ENCODE data around the genes GEN1 and MATN3.

GRCh38 chr2:16624996-16625597 lies 40.5 kb downstream of the CYRIA start:
- PRO-cap = bidirectional peak, plus-strand start at chr2:16625492, minus-strand start at chr2:16625311

DNA sequence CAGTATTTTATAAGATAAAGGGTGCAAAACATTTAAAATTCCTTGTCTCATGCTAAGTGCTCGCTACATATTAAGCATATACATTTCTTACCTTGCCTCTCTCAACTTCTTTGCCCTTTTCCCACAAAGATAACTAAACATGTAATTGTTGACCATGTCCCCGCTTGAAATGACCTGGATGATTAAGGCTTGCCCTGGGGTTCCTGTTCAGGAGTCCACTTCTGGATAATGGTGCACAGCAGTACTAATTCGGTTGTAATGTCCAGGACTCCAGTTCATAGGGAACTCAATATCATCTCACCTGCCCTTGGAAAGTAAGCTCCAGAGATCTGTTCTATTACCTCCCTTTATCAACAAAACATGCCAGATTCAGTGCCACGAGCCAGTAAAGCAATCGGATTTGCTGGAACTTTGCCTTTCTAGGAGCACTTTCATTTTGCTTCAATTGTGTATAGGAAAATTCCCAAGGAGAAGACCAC lies 162.4 kb upstream of the CYRIA start:
- PRO-cap = no peak

DNA sequence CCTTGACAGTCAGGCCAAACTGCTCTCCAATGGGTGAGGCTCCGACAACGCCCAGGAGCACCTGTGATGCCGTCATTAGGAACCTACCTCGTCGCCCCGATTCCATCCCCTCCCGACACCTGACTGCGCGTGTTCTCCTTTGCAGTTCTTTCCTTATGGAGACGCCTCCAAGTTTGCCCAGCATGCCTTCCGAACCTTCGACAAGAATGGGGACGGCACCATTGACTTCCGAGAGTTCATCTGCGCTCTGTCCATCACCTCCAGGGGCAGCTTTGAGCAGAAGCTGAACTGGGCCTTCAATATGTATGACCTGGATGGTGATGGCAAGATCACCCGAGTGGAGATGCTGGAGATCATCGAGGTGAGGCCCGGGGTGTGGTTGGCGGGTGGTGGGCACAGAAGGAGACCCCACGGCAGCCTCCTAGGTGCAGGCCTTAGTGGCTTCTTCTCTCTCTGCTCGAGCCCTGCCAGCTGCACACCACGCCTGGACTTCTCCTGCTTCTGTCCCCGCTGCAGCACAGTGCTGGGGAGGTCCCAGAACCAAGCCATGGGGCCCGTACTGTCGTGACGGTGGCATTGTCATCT lies 104.3 kb downstream of the SMC6 start:
- PRO-cap = no peak

- PRO-cap = no peak
These were observed 103.6 kb downstream of the SMC6 start for GRCh38 chr2:17650016-17650446.

DNA sequence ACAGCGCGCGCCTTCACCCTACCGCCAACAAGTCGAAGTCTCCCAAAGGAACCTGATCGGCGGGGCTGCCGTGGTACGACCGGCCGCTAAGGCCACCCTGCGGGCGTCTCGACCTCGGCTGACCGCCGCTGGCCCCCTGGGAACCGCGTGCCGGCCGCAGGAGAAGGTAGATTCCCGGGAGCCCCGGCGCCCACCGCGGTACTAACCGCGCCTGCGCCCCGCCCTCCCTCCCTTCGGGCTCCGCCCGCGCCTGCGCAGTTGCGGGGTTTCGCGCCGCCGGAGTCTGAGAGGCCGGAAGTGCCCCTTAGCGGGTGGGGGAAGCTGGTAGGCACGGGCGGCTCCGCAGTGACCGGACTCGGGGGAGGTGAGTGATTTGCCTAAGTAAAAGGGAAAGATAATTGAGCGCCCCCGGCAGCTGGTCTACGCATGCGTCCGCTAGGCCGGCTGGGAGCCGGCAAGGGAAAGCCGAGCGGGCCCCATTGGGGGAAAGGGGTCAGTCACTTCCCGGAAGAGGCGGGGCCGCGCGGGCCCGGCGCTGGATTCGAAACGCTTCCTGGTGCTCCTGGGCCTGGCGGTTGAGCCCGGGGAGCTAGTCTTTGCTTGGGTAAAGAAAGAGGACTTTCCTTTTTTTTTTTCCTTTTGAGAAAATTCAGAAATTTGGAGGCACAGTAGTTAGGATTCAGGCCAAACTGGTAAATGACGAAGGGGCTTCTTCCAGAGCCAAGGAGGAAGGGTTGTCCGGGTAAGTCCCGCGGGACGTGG lies at the start of gene GEN1:
TSS of gene GEN1 (plus strand) at position 535 of the 762 bp plus-strand sequence.
- PRO-cap = bidirectional peak, plus-strand start at position 307 of the sequence, minus-strand start at position 203 of the sequence; bidirectional peak, plus-strand start at position 516 of the sequence, minus-strand start at position 370 of the sequence

GRCh38 chr2:17754850-17755443 lies 1.0 kb downstream of the GEN1 start:
- PRO-cap = no peak

GRCh38 chr2:18299400-18299894 lies 261.0 kb downstream of the RDH14 start:
- PRO-cap = no peak

- PRO-cap = no peak
These were observed 104.6 kb downstream of the RDH14 start for GRCh38 chr2:18455894-18456235.

DNA sequence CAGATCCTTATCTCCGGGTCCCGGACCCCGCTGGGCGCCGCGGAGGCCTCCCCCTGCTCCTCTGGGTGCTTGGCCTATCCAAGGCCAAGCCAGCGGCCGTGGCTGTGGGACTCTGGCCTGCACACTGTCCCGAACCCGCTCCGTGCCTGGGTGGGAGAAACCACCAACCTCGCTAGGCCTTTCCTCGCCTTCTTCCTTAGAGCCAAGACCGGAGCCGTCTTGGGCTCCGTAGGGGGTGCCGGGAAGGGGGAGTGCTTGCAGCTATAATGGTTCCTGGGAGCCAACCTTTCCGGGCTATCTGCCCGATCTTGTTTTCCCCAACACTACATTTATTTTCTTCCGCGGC lies 2.4 kb downstream of the OSR1 start:
- PRO-cap = no peak

- PRO-cap = no peak
These were observed 146.0 kb upstream of the OSR1 start for GRCh38 chr2:19504425-19504882.

GRCh38 chr2:19786061-19787188 lies 115.4 kb downstream of the TTC32 start:
- PRO-cap = no peak

GRCh38 chr2:19900792-19901828 lies 673 bp downstream of the TTC32 start:
- PRO-cap = bidirectional peak, plus-strand start at chr2:19901033, minus-strand start at chr2:19900716; bidirectional peak, plus-strand start at chr2:19901792, minus-strand start at chr2:19901694

GRCh38 chr2:20012242-20013163 lies at the start of gene MATN3:
Gene MATN3 (minus strand): TSS chr2:20012668.
- PRO-cap = no peak

DNA sequence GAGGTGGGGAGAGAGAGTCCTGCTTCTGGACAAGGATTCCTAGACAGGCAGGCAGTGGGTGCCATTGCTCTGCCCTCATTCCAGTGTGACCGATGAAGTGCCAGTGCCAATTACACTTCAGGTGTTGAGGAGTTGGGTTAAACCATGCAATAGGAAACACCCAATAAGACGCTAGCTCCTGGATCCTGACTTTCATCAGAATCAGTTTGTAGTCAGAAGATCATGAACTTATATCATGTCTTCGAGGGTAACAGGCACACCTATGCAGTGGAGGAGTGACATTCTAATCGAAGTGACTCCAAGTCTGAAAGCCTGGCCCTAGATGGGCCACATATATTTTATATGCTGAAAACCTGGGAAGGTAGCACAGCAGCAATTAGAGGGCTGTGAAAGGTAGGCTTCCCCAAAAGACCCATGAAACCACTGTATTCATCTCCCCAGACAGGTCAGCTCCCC lies 17.9 kb downstream of the LAPTM4A start:
- PRO-cap = no peak

DNA sequence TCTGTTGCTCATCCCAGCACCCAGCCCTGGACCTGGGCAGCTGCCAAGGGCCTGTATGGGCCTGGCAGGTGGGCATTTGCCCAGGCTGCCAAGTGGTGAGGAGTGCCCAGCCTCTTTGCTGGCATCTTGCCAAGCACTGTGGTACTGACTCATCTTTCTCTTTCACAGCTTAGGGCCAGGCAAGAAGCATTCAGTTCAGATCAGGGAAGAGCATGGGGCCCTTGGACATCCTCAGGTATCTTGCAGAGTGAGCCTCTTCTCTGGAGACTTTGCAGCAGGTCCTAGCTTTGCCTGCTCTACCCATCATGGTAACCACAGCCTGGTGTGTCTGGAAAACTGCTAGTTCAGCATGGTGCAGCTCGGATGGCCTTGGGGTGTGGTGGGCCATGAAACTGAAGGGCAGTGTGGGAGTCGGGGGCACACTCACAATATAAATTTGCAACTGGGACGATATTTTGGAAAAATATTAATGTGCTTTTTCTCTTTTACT lies 15.0 kb upstream of the LAPTM4A start:
- PRO-cap = no peak

DNA sequence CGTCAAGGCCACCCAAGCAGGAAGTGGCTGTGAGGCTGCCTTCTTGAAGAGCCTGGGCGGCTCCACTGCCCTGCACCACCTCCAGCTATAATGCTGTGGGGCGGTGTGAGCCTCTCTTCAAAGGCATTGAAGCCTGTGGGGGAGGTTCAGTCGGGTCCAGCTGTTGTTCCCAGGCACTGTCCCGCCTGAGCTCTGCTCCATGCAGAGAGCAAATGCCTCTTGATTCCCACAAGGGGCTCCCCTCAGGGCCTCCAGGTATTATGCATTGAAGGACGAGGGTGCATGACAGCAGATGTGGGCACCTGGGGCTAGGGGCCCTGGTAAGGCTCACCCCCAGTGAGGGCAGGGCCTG lies 29.5 kb upstream of the LAPTM4A start:
- PRO-cap = no peak

DNA sequence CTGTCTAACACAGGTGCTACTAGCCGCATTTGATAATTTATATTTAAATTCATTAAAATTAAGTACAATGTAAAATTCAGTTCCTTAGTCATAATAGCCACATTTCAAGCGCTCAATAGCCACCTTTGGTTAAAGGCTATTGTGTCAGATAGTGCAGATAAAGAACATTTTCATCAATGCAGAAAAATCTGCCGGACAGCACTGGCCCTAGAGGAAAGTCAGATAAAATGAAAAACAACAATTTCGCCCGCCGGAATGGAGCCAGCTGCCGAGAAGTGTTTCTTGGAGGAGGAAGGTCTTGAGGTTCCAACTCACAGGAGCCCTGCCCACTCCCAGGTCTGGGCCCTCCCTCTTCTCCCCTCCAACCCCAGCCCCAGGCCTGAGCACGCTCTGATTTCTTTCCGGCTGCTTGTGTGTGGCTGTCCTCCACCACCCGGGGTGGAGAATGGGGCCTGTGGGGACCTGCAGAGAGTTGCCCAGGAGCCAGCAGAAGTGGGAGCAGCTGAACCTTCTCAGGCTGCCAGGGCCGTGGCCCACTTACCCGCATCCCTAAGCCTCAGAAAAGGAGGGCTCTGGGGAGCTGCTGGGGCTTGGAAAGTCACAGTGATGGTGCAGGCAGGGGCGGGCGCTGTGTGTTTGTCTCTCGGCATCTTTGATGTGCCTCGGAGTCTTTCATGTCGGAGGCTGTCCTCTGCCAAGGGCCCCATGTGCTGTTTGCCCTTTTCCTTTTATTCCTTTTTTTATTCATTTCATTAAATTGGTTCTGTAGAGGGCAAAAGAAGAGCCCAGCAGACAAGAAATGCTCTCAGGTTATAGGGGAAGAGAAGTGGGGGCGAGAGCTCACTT lies 52.7 kb downstream of the SDC1 start:
- PRO-cap = no peak

GRCh38 chr2:20221981-20222541 lies 2.9 kb downstream of the SDC1 start:
- PRO-cap = no peak

DNA sequence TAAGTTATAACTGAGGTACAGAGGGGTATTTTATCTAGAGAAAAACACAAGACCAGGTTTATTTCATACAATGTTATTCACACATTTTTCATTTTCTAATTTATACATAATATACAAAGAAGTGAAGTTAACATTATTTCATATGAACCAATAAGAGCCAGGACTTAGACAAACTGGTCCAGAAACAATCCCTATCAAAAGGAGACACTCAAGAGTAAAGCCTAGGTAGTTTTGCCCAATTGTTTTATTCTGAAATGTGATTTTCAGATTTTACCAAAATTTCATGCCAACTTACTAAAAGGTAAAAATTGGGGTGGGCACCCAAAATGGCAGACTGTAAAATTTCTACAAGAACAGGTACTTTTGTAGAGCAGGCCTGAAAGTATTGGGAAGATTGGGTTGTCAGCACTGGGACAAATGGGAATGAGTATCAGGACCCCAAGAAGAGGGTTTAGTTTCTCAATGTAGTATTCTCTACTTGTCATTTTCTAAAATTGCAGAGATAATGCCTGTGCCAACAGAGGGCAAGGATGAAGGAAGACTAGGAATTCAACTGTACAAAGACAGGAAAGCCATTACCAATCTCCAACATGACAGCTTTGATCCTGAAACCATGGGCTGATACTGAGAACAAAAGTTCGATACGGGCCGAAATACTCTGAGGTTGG lies 23.9 kb upstream of the SDC1 start:
- PRO-cap = no peak

DNA sequence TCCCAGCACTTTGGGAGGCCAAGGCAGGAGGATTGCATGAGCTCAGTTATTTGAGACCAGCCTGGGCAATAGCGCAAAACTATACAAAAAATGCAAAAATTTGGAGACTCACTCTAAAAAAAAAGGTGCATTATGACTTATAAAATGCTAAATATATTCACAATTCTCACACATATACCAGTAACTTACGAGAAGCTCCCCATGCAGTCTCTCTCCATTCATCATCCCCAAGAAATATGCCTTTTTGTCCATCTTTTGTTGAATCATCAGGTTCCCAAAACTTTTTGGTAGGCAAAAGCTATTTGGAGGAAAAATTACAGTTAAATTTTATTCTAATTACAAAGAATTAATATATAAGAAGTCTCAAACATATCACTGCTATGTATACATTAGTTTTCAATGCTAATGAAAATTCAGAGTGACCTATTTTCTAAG lies 32.3 kb downstream of the PUM2 start:
- PRO-cap = no peak